Measurements from ENCODE around the genes MEIOC and CCDC43.

DNA sequence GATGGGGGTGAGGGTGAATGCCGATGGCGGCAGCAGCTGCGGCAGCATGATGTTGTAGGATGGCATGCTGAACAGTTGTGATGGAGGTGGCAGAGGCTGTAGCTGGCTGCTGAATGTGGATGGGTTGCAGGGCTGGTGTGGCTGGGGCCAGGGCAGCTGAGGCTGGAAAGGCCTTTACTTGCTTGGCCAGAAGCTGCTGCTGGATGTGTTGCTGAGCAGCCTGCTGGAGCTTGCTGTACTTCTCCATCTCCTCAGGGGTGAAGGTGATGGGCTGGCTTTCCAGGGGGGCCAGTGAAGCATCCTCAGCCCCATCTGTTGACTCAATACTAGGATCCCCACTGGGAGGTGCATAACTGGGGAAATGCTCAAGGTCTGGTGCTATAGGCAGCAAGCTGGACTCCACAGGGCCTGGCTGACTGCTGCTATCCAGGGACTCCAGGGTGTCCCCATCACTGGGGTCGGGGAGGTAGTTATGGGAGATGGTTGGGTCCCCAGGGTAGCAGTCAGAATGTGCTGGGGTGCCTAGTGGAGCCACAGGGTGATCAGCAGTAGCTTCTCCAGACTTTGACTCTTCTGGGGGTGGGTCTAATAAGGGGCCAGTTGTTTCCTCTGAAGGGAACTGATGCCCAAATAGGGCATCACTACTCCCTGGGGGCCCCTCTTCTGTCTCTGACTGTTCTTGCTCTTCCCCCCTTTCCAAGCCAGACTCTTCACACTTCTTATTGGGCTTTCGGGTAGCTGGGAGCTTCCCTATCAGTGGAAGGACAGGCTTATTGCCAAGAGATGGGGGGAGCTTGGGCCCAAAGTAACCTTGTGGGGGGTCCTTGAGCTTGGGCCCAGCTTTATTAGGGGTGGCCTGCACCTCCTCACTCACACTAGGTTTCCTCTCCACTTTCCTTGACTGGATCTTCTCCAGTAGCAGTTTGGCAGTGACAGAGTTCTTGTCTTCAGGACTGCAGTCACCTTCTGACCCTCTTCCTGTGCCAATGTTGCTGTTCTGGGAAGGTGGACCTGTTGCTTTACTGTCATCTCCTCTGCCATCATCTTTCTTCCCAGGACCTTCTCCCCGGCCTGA lies 8.8 kb upstream of the ITGA2B start:
- PRO-cap, result no peak

DNA sequence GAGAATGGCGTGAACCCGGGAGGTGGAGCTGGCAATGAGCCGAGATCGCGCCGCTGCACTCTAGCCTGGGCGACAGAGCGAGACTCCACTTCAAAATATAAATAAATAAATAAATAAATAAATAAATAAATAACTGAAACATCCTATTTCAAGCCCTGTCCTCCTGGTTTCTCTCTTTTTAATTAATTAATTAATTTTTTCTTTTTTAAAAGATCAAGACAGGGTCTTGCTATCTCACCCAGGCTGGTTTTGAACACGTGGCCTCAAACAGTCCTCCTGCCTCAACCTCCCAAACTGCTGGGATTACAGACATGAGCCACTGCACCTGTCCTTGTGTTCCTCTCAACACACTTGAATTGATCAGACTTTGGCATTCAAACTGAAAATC lies 40.3 kb downstream of the GPATCH8 start:
- PRO-cap, result no peak

- PRO-cap, result bidirectional peak, plus-strand start at chr17:44511532, minus-strand start at chr17:44511505
Observed at GRCh38 chr17:44511224-44511702, 8.1 kb upstream of the GPATCH8 start.

- PRO-cap, result no peak
Observed at GRCh38 chr17:44655916-44656613, at the start of gene MEIOC. Gene MEIOC, plus strand, starts transcription at chr17:44656468.

GRCh38 chr17:44689230-44690431 lies at the start of gene CCDC43:
Gene CCDC43, minus strand, starts transcription at chr17:44689776.
- PRO-cap, result bidirectional peak, plus-strand start at chr17:44689507, minus-strand start at chr17:44689513; bidirectional peak, plus-strand start at chr17:44689986, minus-strand start at chr17:44689756; bidirectional peak, plus-strand start at chr17:44690147, minus-strand start at chr17:44690156

DNA sequence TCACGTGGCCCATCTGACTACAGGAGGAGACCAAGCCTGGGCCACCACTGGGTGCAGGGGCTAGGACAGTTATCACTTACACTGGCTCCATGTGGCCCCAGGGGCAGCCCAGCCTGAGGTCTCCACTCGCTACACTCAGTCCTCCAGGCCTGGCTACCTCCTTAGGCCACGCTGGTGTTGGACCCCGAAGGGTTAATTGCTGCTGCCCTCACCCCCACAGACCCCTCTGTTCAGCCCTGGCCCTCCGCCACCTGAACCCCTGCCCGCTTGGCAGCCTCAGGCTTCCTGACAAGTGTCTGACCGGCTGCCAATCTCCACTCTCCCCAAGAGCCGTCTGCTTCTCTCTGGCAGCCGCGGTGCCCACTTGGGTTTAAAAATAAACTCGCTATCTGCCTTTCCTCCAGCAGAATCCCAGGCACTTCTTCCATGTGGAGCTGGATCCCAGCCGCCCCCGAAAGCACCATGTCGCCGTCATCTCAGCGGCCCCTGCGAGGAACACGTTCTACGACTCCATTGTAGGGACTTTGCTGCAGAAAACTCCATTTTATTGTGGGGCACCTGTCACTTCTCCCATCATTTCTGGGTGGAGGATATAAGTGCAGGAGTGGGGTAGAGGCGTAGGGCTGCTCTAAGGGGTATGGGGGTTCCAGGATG lies 27.9 kb downstream of the ADAM11 start:
- PRO-cap, result no peak

GRCh38 chr17:44798417-44798816 lies 31.7 kb downstream of the GJC1 start:
- PRO-cap, result no peak

- PRO-cap, result no peak
Observed at GRCh38 chr17:44828992-44829362, 1.1 kb downstream of the GJC1 start.

DNA sequence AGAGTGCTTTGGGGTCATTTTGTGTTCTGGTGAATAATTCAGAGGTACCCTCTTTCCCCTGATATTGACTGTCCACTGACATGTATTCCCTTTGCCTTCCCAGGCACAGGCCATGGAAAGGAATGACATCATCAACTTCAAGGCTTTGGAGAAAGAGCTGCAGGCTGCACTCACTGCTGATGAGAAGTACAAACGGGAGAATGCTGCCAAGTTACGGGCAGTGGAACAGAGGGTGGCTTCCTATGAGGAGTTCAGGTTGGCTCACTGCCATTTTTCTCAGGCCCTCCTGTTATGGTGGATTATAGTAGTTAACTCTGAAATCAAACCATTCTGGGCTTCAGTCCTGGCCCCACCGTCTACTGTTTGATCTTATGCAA lies 1.3 kb downstream of the CCDC103 start:
- PRO-cap, result no peak

GRCh38 chr17:44965867-44966195 lies 2.3 kb downstream of the C1QL1 start:
- PRO-cap, result no peak

GRCh38 chr17:45018457-45018781 lies 33.0 kb downstream of the DCAKD start:
- PRO-cap, result no peak

GRCh38 chr17:45040413-45041334 lies 10.8 kb downstream of the DCAKD start:
- PRO-cap, result no peak

DNA sequence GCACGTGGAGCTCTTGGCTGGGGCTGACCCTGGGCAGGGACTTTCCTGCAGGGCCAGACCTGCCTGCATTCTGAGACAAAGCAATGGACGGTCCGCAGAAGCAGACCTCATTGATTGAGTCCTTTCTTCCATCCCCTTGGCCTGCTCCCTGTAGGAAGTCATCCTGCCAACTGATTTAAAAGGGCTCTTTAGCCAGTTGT lies 26.2 kb downstream of the PLCD3 start:
- PRO-cap, result no peak

GRCh38 chr17:45149131-45149565 lies 873 bp downstream of the HEXIM1 start:
- PRO-cap, result bidirectional peak, plus-strand start at chr17:45149430, minus-strand start at chr17:45149297

DNA sequence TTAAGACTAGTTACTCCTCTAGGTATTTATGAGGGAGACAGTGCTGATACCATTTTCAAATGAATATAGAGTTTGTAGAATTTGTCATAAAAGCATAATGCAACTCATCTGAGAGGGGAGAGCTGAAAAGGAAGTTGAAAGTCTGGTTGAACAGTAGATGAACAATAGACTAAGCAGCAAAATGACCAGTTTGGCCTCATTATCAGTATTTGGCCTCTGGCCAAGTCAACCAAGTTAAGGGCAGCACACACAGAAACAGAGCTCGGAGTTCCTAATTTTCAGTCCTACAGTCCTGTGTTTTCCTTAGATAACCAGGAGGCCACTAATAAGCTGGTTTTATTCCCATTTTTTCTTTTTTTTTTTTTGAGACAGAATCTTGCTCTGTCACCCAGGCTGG lies 3.3 kb upstream of the HEXIM2 start:
- PRO-cap, result no peak

GRCh38 chr17:45224414-45224950 lies 2.8 kb downstream of the FMNL1 start:
- PRO-cap, result no peak

DNA sequence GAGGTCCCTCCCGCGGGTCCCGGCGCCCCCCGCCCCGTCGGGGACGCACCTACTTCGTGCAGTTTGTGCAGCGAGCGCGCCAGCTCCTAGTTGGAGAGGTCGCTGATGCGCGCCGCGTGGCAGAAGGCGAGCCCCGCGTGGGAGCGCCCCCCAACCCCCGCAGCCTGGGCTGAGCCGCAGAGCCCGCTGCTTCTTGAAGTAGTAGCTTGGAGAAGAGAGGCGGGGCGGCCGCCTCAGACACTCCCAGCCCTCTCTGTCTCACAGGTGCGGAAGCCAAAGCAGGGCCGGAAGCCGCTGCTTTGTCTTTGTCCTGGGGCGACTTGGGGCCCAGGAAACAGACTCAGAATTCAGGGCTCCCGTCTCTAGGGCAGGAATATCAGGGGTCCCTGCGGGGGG lies 13.8 kb downstream of the SPATA32 start:
- PRO-cap, result bidirectional peak, plus-strand start at position 308 of the sequence, minus-strand start at position 255 of the sequence

DNA sequence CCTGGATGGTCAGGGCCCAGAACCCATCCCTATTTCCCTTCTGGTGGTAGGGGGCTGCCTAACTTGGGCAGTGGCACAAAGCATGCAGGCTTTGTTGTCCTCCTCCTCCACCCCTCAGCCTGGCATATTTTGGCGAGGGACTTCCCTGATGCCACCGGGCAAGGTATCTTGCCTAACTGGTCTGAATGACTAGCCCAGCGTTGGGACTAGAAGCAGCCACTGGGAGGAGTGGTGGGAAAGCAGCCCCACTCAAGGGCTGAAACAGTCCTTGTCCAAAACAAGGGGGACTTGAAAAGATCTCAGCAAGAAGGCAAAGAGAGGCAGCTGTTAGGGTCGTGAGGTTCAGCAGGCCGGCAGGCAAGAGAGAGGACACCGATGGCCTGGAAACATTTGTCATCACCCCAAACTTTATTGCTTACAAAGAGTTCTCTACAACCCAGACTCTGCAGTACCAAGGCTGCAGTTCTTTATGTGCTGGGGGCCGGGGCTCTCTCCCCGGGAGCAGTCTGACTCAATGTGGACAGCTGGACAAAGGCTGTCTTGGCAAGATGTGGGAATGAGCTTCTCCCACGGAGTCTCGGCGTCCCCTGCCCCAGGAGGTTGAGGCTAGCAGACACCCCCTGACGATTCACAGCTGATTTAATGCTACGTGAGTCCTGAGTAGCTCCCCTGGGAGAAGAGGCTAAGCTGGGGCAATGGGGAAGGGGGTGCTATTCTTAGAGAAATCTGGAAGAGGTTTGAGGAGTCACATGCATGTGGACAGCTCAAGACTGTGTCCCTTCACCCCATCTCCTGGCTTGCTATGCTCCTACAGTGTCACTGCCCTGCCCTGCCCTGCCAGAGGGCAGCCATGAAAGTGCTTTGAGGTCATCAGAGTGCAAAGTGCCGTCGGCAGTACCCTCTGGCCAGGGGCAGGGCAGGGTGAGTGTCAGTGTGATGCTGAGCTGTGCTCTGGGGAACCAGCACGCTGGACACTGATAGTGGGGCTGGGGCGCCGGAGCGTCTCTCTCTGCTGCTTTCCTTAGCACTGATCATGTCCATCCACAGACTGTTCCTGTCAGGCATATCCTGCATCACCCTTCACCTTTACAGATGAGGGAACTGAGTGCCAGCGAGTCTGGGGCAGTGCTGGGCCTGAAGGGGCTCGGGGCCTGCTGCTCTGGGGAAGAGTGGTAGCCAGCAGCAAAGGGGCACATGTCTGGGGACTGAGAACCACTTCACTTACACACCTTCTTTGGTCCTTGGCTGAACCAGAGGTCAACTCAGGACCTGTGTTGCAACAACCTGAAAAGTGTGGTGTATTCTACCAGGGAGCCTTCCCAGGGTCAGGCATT lies 1.3 kb upstream of the SPATA32 start:
- PRO-cap, result no peak

DNA sequence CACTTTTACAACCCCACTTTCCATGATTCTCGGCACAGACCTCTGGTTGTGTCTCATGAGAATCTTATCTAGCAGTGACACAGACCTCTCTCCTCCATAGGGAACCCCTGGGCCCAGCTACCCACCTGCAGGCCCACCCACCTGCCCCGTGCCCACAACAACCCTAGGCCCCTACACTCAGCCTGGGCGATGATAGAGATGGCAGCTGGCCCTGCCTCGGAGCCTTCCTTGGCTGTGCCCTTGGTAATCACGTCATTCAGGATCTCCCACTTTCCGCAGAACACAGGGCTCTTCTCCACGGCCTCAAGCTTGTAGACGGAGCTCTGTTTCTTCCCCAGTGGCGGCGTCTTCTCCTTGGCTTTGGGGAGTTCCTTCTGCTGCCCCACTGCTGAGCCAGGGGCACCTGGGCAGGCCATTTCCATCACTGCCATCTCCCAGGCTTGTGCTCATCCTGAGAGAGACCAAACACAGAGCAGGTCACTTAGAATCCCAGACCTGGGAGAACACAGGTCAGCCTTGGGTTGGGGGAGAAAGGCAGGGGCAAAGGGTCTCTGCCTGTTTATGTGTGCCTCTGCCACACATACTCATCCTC lies 26.4 kb downstream of the MAP3K14 start:
- PRO-cap, result no peak

DNA sequence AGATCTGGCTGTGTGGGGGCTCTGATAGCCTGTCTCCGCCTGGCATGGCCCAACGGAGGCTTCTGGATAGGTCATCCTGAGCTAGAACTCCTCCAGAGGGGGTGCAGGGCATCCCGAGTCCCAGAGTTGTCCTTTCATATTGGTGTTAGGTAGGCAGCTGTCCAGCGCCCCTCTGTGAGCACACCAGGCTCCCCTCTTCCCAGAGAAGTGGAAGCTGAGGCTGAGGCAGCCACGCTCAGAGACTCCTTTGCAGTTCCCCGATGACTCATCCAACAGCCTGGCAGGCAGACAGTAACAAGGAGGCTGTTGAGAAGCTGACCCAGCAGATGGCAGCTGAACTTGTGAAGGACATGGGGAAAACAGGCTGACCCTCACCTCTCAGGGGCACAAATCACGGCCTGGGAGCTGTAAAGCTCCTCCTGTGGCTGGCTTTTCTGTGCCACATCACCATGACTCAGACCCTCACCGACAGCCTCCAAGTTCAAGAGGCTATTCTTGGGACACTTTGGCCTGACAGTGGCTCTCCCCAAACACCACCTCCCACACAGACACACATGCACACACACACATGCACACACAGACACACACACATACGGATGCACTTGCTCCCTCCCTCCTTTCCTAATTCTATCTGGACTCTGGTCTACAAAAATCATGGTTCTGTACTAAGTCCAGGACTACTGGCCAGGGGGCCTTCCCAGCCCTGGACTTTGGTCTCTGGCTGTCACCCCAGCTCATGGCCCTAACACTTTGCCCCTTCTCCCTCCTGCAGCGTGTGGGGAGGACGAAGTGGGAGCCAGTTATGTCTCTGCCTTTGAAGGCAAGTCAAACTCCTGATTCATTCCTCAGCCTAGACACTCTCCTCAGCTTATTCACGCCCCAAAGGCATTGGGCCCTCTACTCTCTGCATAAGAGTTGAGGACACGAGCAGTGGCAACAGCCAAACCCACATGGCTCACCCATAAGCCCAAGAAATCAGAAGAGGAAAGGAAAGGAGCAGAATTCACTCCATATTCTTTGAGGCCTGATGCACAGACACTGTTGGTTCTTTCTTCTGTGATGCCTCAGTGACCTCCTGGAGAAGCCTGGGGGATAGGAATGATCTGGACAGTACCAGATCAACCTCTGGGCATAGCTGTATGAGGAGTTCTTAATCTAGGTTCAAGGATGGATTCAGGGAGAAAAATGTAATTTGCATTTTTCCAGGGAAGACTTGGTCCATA lies 23.1 kb downstream of the MAP3K14 start:
- PRO-cap, result no peak